Subcutaneous adipose tissue (tissue), 3 donors: Measurements from ENCODE around the gene ABHD10.

GRCh38 chr3:111978382-111979620 lies at the start of gene ABHD10:
TSS of gene ABHD10 (plus strand) at chr3:111979026.
- PRO-cap, result bidirectional peak, plus-strand start at chr3:111979034, minus-strand start at chr3:111978845
- RAMPAGE, long total RNA, 3 experiments, result start-site peak on the plus strand in 3 of 3 experiments, at chr3:111979010-111979046 at its widest, 58 to 247 reads per replicate

- PRO-cap, result no peak
- RAMPAGE, long total RNA, 3 experiments, result no peak in any of the 3 experiments
Measured at GRCh38 chr3:111999849-112000914, 1.5 kb downstream of the TAGLN3 start.

DNA sequence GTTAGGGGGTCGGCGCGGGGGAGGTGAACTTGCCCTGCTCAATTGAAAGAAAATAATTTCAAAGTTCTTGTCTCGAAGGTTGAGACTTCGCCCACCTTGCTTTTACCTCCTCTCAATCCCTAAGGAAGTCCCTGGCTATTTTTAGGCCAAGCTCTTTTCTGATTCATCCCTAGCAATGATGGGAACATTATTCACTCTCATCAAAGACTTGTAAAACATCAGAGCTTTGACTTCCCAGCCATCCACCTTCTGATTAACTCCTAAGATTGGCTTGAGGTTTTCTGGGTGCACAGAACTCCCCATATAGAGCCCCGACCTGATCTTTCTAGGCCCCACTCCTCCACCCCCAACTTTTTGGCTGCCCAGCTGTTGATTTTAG lies 971 bp downstream of the C3orf52 start:
- PRO-cap, result no peak
- RAMPAGE, long total RNA, 3 experiments, result no peak in any of the 3 experiments

DNA sequence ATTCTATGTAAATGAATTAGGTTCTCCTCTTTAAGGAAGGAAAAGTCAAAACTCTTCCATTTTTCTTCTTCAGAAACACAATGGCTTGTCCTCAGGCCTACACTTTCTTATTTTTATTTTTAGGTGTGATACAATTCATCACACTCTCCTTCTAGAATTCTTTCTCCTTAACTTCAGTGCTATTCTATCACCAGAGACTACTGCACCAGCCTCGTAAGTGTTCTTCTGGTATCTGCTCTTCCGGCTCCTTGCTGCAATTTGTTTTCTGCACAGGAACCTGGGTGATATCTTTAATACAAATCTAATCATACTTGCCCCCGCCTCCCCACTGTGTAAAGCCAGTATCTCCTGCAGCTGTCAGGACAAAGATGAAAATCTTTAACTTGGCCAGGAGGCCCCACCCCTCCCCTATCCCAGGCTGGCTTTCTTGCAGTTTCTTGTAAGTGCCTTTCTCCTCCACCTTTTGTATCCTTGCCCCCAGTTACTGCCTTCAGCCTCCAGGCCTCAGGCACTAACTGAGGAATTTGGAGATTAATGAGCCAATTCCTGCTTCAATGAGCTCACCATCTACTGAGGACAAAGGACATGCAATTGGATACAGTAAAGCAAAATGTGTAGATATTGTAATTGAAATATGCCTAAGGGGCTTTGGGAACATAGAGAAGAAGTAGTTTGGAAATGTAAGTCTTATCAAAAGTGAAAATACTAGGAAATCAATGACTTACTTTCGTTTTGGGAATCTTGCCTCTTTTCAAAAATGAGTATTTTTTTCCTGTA lies 6.6 kb downstream of the GCSAM start:
- PRO-cap, result no peak
- RAMPAGE, long total RNA, 3 experiments, result no peak in any of the 3 experiments

GRCh38 chr3:112333937-112334476 lies 1.1 kb downstream of the CD200 start:
- PRO-cap, result no peak
- RAMPAGE, long total RNA, 3 experiments, result no peak in any of the 3 experiments

GRCh38 chr3:112404308-112404664 lies 71.3 kb downstream of the CD200 start:
- PRO-cap, result no peak
- RAMPAGE, long total RNA, 3 experiments, result no peak in any of the 3 experiments

GRCh38 chr3:112464168-112464649 lies 35.1 kb downstream of the BTLA start:
- PRO-cap, result no peak
- RAMPAGE, long total RNA, 3 experiments, result no peak in any of the 3 experiments

- PRO-cap, result no peak
- RAMPAGE, long total RNA, 3 experiments, result no peak in any of the 3 experiments
Measured at GRCh38 chr3:112565775-112566405, 4.0 kb downstream of the SLC35A5 start.

DNA sequence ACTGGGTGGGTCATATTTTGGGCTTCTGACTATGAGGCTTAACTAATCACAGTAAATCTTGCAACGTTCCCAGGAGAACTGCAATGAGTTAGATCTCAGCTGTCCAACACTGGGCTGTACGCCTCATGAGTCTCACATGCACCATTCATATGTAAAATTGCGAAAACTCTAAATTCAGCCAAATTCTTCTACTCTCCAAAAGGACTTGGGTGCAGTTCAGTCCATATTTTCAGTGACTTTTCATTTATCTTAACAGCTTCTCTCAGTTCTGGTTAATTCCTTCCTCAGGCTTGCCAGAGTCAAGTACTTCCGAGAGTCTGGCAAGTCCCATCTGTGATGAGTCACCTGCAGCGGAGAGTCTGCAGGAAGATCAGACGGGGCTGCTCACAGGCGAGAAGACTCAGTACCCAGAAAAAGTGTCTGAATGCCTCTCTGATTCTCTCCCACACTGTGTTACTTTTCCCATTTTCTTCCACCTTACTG lies 11.5 kb downstream of the CCDC80 start:
- PRO-cap, result unidirectional peak, plus-strand start at position 356 of the sequence
- RAMPAGE, long total RNA, 3 experiments, result no peak in any of the 3 experiments

DNA sequence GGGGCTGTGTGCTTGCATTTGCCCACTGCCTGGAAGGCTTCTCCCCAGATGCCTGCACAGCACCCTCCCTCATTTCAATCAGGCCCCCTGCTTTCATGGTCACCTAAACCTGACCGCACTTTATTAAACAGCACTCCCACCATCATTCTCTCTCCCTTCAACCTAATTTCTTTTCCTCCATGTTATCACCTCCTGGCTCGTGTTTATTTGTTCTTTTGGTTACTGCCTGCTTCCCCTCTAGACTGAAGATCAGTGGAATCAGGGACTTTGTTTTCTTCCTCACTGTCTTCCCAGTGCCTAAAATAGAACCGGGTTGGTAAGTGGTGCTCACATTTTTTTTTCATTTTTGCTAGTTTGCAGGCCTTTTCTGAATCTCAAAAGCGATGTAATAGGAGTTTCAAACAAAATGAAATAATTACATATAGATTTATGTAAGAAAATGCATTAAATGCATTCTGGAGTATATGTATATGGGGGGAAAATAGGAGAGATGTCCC lies 10.6 kb downstream of the BOC start:
- PRO-cap, result no peak
- RAMPAGE, long total RNA, 3 experiments, result no peak in any of the 3 experiments

DNA sequence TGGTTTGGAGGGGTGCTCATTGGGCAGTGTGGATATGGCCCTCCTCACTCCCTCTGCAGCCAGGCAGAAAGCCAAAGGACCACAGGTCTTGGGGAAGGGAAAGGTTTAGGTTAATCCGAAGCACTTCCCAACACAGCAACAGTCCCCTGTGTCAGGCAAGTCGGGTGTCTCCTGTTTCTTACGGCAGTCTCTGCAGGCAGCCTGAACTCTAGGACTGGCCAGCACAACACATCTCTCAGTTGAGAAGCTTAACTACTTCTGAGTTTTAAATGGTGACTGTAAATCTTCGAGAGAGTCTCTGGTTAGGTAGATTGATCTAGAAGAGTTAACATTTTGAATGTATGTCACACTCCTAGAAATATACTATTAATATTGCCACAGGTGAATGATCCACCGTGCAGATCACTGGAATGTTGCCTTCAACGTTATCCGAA lies 36.8 kb downstream of the BOC start:
- PRO-cap, result no peak
- RAMPAGE, long total RNA, 3 experiments, result no peak in any of the 3 experiments

GRCh38 chr3:113745200-113745640 lies 829 bp downstream of the NAA50 start:
- PRO-cap, result bidirectional peak, plus-strand start at chr3:113745463, minus-strand start at chr3:113745278
- RAMPAGE, long total RNA, 3 experiments, result no peak in any of the 3 experiments

GRCh38 chr3:113747208-113748129 lies 634 bp downstream of the ATP6V1A start:
- PRO-cap, result unidirectional peak, minus-strand start at chr3:113747618
- RAMPAGE, long total RNA, 3 experiments, result no peak in any of the 3 experiments

- PRO-cap, result no peak
- RAMPAGE, long total RNA, 3 experiments, result no peak in any of the 3 experiments
Measured at GRCh38 chr3:113748688-113749292, 2.0 kb downstream of the ATP6V1A start.

DNA sequence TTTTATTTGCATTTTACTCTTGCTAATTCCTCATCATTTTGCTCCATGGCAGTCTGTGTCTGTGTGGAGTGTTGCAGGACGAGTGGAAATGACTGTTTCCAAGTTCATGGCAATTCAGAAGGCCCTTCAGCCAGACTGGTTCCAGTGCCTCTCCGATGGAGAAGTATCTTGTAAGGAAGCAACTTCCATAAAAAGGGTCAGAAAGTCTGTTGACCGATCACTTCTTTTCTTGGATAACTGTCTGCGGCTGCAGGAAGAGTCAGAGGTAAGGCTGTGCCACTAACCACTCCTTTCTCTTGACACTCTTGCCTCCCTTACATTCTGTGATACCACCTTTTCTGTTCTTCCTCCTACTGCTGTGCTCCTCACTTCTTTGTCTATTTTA lies 14.0 kb downstream of the QTRT2 start:
- PRO-cap, result no peak
- RAMPAGE, long total RNA, 3 experiments, result no peak in any of the 3 experiments

DNA sequence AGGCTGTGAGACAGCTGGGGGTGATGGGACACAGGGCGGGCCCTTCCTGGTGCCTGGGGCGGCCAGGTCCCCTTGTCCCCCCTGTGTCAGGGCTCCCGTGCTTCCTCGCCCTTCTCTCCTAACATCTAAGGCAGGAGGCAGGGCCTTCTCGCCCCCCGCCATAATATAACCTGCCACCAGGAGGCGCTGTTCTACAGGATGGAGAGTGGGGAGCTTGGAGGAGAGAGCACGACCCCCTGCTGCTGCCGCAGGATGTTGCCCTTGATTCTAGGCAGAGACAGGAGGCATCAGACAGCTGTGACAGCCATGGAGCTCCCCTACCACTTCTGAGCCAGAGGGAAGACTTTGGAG lies 3.0 kb upstream of the TIGIT start:
- PRO-cap, result no peak
- RAMPAGE, long total RNA, 3 experiments, result no peak in any of the 3 experiments

GRCh38 chr3:114315878-114316706 lies 22.3 kb downstream of the TIGIT start:
- PRO-cap, result no peak
- RAMPAGE, long total RNA, 3 experiments, result no peak in any of the 3 experiments

GRCh38 chr3:114318825-114320049 lies 25.4 kb downstream of the TIGIT start:
- PRO-cap, result no peak
- RAMPAGE, long total RNA, 3 experiments, result no peak in any of the 3 experiments

DNA sequence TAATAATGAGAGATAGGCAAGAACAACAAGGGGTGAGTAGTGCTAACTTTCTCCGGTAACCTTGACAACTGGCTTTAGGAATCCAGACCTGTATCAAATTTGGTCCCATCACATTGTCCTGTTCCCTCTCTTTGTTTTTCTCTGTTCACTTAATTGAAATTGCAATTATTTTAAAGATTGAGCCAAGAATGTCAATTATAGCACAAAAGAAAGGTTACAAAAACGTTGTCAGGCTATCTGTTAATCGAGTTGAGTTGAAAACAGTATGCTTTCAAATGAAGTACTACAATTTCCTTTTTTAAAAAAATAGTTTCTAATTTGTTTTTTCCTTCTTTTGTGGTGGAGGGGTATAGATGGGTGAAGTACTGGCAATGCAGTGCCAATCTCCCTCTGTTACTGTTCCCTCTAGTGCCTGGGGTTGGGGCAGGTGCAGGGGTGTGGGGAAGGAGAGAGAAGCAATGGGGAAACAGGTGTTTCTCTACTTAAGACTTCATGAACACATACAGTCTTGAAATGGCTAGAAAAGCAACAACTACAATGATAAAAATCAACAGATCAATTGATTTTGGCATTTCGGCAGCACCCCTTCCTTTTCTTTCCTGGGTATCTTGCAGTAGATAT lies 31.9 kb downstream of the TIGIT start:
- PRO-cap, result no peak
- RAMPAGE, long total RNA, 3 experiments, result no peak in any of the 3 experiments

- PRO-cap, result no peak
- RAMPAGE, long total RNA, 3 experiments, result start-site peak on the minus strand in 1 of 3 experiments, at chr3:114362853-114363013 at its widest, 18 reads per replicate
Measured at GRCh38 chr3:114362607-114363180, 68.9 kb downstream of the TIGIT start.